M059J (cell line): ENCODE data around the genes TCAF1, ARHGEF35, PDIA4, ZNF212 and ZNF777.

- RAMPAGE, long total RNA = no peak
Observed at GRCh38 chr7:143384937-143385356, 3.8 kb downstream of the ZYX start.

GRCh38 chr7:143390296-143390981, 9.3 kb downstream of the ZYX start:
- RAMPAGE, long total RNA = no peak

DNA sequence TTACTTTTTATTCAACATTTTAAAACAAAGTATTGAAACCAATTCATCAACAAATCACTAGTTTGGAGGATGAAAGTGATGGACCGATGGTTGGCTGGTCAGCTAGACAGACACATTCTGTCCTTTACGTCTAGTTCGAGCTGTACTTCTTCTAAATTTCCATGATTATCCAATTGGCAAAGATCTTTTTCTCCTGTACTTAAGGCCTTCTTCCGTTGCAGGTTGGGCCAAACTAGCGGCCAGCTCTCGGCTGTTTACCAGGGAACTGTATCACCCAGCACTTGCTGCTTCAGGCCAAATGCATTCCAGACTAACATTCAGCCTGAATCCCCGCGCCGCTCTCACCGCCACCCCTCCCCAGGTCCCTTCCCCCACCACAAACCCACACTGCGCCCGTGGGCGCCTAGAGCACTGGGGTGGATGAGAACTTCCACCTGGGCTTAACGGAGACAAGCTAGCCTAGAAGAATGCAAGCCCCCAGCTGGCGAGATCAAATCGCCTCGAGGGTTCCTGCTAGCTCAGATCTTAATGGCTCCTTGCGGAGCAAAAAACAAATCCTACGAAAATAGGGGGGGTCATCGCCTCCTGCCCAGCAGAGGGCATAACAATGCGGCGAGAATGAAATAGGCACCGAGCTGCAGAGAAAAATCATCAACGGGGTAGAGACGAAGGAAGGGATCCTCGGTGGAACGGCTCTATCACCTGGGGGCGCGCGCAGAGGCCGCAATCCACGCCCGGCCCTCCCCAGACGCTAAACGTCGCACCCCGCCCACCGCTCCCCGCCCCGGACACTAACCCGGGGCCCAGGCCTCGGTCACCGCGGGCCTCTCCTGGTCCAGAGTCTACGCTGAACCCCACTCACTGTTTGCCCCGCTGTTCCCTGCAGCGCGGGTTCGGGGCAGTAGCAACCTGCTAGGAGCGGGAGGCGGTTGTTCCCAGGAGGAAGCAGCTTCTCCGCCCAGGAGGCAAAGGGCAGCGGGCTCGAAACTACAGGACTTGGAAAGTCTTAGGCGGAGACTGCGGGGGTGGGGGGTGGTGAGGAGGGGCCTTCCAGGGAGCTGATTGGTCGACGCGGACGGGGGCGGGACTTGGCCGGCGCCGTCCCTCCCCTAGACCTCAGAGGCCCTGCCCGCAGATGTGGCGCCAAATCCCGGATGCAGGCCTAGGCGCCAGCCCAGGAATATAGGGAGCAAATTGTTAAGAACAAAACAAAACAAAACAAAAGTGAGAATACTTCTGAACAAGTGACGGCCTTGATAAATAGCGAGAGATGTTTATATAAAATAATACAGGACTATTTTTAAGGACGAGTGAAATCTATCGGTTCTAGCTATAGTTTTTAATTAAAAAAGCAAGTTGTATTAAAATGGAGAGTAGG, at the start of gene TCAF1:
Gene TCAF1, minus strand, starts transcription at position 1,012 of the 1,378 bp plus-strand sequence.
- RAMPAGE, long total RNA = no peak

GRCh38 chr7:144144459-144144915, 21.5 kb downstream of the OR2A14 start:
- RAMPAGE, long total RNA = no peak

GRCh38 chr7:144195432-144196066, at the start of gene ARHGEF35:
Gene ARHGEF35, minus strand, starts transcription at chr7:144195833.
- RAMPAGE, long total RNA = no peak

DNA sequence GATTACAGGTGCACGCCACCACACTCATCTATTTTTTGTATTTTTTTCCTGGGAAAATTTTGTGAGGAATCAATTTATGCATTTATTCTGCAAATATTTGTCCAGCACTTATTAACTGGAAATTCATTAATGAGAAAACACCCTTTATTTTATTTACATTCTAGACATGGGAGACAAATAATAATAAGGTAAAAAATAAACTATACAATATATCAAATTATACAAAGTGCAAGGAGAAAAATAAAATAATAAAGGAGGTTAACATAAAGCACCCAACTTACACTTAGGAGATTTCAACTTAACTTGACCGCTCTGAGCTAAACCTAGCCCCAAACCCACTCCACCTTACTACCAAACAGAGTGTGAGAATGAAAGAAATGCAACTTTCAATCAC, 119.5 kb upstream of the CNTNAP2 start:
- RAMPAGE, long total RNA = no peak

- RAMPAGE, long total RNA = no peak
Observed at GRCh38 chr7:148622835-148623377, 32.3 kb downstream of the C7orf33 start.

DNA sequence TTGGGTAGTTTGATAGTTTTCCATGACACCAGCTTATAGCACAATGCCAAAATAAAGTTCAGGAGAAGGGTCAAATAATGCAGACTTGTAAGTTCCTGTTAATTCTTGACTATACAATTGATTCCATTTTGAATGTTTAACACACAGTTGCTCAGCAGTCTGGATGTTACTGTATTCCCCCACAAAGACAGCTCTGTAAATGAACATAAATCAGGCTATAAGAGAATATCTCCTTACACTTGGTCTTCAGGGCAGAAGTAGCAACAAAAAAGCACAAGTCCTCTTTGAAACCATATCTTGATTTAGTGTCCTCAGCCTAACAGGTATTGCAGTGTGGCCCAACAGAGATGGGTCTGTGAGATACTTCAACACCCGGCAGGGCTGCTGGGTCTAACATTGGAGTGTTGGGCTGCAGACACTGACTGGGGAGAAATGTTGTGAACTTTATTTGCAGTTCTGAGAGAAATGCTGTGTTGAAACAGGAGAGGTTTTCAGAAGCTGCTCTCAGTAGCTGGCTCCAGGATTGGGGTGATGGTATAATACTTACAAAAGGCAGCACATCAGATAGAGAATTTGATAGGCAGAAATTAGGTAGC, 75.8 kb downstream of the CUL1 start:
- RAMPAGE, long total RNA = no peak

DNA sequence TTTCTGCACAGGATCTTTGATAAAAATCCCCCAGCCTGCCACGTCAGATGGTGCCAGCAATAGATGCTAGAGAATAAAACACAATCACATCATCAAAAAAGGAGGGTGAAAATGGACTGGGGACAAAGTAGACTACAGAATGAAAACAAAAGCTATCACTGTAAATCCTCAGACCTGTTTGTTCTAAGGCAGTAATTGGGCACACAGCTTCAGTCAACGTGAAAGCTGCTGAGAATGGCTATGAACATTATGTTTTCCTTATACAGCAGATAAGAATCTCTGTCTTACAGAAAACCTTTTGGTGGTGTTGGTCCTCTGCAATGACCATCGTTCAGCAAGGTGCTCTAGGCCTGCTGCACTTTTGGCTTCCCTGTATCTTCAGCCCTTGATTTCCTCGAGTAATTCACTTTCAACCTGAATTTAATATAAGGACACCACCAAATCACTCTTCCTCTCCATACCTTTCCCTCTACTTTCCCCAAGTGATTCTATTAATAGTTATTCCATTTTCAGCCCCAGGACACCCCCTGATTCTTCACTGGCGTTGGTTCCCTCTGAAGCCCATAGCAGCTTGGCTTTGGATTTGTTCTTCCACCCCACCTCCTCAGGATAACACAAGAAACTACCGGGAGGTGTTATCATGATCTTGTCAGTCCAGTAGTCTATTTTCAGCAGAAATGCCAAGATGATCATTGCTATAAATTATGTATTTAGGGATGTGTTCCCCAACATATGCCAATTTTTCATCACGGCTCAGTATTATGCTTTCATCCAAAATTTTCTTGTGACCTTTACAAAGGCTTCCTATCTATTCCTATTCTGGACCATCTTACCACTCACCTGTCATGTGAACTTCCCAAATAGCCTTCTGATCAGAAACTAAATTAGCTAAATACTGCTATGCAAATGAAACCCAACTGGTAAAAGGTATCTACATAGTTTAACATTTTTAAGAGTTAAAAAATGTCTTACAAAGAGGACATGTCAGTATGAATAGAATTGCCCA, 72.1 kb downstream of the EZH2 start:
- RAMPAGE, long total RNA = no peak

- RAMPAGE, long total RNA = no peak
Observed at GRCh38 chr7:148979693-148980250, 48.5 kb downstream of the PDIA4 start.

DNA sequence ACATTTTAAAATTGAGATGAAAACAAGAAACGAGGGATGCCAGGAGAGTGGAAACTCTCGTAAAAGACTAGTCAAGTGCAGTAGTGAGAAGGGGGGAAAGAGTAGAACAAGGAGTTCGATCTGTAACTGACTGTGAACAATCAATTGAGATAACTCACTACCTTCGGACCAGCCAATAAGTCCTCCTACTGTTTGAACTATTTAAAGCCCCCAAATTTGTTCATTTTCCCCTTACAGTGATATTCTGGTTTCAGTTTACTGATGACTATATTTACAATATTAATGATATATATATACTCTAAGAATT, 41.3 kb downstream of the PDIA4 start:
- RAMPAGE, long total RNA = no peak

DNA sequence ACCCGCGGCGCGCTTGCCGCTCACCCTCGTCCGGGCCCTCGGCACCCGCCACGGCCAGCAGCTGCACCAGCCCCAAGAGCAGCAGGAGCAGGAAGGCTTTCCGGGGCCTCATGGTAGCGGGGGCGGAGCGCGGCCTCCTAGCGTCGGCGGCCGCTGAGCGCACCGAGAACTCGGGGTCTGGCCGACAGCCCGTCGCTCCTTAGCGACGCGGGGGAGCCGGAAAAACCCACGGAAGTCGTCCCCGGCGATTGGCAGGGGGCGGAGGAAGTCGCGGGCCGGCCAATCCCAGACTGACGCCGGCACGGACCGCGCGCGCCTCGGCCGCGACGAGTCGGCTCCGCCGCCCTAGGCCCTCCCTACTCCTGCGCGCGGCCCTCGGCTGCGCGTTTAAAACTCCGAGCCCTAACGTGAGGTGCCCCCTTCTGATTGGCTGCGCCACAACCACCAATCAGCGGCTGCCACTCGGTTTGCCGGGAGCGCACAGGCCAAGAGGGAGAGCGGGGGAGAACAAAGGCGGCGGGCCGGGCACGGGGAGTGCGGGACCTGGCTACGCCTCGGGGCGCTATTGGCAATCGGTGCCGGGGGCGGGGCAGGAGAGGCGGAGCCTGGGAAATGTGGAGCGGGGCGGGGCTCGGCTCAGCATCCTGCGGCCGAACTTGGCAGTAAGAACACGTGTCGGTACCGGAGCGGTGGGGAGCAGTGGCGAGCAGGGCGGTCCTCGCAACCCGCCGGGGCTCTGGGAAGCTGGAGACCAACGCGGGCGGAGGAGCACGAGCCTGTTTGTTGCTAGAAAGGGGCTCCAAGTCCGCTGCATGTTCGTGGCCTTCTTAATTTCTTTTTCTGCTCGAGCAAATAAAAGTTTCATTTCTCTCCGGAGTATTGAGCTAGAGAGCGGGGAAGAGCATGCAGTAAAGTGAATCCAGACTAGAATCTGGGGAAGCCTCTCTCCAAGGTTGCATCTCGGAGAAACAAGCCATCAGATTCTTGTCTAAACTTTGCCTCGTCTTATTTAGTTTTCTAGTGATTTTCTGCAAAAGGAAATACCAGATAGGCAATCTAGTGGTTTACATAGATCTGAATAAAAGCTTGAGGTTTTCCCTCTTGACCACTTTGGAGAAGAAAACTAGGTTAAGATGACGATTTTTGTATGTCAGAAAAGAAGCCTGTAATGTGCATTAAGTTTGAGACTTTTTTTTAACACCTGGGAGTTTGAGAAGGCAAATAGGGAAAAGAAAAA, at the start of gene PDIA4:
Gene PDIA4, minus strand, starts transcription at position 209 of the 1,237 bp plus-strand sequence.
- RAMPAGE, long total RNA = start-site peak on the minus strand centred at position 185 of the sequence, 124 bp wide, 762 and 501 reads in 2 replicates

DNA sequence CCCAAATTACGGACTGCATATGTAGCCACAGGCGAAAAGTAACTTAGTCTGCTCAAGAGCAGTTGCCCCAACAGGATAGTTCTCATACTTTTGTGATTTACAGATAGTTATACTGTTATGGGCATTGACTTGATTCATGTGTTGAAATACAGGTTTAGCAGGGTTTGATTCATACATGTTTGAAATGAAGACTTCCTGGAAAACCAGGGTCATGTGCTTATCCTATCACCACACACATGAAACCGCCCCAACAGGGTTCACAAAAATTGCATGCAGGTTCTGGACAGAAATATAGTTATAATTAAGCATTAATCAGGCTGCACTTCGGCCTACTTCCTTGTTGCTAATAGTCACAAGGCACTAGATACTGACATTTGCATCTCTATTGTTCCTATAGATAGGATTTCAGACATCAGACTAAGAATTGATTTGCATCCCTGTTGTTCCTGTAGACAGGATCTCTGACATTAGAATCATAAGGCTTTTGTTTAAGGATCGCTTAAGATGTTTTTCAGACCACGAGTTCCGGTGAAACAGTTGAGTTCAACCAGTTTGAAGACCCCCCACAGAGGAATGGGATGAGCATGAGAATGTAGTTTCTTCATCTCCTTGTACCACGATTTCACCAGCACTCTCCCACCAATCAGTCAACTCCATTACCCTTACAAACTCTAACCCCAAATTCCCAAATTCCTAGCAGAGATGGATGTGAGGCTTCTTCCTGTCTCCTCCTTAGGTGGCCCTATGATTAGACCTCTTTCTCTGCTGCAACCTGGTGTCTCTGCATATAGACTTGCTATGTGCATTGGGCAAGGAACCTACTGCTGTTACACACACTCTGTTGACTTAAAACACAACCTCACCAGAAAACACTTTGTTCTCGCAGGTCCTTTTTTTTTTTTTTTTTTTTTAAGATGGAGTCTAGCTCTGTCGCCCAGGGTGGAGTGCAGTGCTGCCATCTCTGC, 1.9 kb upstream of the ZNF398 start:
- RAMPAGE, long total RNA = no peak

DNA sequence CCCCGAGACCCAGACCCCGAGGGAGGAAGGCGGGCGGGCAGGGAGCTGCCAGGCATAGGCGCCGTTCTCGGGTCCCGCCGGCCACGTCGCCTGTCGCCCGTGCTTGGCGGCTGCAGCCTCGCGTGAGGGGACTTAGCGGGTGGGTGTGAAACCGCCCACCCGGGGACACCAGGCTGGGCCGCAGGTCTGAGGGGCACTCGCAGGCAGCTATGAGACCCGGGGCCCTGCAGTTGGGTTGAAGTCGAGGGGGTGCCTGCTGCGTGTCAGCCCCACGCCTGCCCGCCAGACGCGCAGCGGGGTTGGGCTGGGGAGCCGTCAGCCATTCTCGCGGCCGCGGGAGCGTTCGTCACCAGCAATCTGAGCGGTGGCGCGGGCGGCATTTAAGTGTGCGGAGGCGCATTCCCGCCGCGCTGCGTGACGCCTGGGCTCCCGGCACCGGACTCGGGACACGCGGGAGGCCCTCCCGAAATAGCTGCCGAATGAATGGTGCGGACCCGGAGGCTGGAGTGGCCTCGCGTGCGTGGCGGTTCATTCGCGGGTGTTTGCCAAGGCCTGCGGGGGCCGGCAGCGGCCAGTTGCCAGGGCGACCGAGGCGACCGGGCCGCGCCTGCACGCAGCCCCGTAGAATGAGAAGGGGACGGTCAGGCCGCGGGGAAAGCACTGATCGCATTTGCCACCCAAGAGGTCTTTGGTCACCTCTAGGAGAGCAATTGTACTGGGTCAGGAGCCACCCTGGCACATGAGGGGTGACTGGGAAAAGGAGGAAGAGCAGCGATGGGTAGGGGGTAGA, 740 bp downstream of the ZNF398 start:
- RAMPAGE, long total RNA = no peak

- RAMPAGE, long total RNA = no peak
Observed at GRCh38 chr7:149181043-149181712, 14.2 kb upstream of the ZNF282 start.

DNA sequence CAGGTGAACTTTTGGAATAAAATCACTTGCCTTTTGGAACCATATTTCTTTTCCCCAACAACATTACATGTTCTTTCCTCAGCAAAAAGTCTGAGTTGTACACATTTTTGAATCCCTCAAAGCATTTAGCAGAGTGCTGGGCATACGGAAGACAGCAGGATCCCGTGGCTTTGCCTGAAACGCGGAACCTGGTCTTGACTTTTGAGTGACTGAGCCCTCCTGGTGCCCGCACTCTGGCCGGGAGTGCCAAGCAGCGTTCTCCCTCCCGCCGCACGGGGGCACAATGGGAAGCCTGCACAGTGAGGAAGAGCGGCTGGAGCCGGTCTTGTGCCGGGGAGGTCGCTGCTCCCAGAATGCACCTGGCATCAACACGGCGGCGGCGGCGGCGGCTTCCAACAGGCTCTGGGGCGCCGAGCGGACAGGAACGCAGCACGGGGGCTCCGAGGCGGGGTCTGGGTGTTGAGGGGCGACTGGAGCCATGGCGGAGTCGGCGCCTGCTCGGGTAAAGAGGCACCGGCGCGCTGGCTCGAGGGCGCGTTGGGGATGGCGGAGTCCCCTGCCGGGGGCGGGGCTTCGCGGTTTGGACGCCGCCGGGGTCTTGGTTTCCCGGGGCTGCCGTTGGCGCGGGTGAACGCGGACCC, at the start of gene ZNF212:
Gene ZNF212, plus strand, starts transcription at position 351 of the 641 bp plus-strand sequence.
- RAMPAGE, long total RNA = no peak

GRCh38 chr7:149310056-149310282, 48.0 kb downstream of the ZNF783 start:
- RAMPAGE, long total RNA = no peak

DNA sequence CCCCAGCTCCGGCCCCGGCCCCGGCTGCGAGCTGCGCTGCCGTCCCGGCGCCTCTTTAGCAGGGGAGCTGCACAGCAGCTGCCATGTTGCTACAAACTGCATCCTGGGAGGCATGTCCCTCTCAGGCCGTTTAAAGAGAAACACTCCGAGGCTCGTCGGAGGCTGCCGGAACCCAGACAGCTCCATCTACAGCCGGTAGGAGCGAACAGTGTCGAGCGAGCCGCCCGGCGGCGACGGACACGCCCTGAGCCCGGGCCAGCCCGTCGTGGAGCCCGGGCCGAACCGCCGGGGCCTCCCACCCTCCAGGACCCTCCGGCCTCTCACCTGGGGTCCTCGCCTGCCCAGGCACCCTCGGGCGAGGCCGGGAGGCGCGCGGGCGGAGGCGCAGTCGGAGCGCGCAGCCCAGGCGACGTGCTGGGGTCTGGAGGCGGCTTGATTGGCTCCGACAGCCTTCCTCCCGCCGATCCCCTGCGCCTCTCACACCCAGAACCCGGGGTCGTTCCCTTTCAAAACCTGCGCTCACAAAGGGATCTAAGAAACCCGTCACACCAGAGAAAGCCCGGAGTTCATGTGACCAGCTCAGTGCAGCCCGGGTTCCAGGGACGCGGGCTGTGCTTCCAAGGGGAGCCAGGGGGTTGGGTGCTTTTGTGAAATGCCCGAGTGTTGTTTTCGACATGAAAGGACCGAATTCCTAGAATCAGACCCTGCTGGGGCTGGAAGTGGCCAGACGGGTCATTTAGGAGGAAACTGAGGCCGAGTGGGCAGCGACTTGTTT, at the start of gene ZNF777:
Gene ZNF777, minus strand, starts transcription at position 572 of the 775 bp plus-strand sequence.
- RAMPAGE, long total RNA = no peak

DNA sequence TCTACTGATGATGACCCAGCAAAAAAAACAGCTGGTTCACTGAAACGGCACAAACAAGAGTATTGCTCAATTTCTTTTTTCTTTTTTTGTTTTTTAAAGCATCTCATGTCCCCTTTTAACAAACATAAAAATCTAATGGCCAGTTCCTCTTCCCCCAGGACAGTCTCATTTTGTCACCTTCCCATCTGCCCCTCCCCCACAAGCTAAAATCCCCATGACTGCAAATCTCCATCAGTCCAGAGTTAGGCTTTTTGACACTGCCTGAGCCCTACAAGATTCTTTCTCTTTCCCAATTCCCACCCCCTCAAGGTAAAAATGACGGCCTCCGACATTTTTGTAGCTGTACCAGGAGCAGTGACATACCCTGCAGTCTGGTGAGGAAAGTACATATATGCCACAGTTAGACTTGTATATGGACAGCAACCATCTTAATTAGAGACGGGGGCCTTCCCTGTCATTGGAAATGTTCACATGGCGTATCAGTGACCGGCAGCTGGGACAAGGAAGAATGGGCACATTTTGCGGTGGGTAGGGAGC, 2.6 kb downstream of the ZNF746 start:
- RAMPAGE, long total RNA = no peak

GRCh38 chr7:149635780-149636041, 79.0 kb upstream of the KRBA1 start:
- RAMPAGE, long total RNA = no peak